Gastrocnemius medialis (tissue), 3 donors: Measurements from ENCODE around the genes CAMK2B, ZMIZ2 and PURB.

GRCh38 chr7:44068611-44069431, 3.5 kb upstream of the PGAM2 start:
- PRO-cap: no peak
- RAMPAGE, long total RNA, 3 experiments: no peak in any of the 3 experiments

- PRO-cap: no peak
- RAMPAGE, long total RNA, 3 experiments: no peak in any of the 3 experiments
Measured at GRCh38 chr7:44102001-44102850, 1.9 kb upstream of the AEBP1 start.

GRCh38 chr7:44264167-44264858, 61.1 kb downstream of the CAMK2B start:
- PRO-cap: no peak
- RAMPAGE, long total RNA, 3 experiments: no peak in any of the 3 experiments

- PRO-cap: bidirectional peak, plus-strand start at chr7:44313912, minus-strand start at chr7:44313777
- RAMPAGE, long total RNA, 3 experiments: no peak in any of the 3 experiments
Measured at GRCh38 chr7:44313489-44314017, 11.8 kb downstream of the CAMK2B start.

- PRO-cap: unidirectional peak, minus-strand start at chr7:44325496; unidirectional peak, minus-strand start at chr7:44325560; unidirectional peak, minus-strand start at chr7:44325631; unidirectional peak, minus-strand start at chr7:44325773
- RAMPAGE, long total RNA, 3 experiments: no peak in any of the 3 experiments
Measured at GRCh38 chr7:44325229-44326328, at the start of gene CAMK2B. Gene CAMK2B, minus strand, starts transcription at chr7:44325594.

DNA sequence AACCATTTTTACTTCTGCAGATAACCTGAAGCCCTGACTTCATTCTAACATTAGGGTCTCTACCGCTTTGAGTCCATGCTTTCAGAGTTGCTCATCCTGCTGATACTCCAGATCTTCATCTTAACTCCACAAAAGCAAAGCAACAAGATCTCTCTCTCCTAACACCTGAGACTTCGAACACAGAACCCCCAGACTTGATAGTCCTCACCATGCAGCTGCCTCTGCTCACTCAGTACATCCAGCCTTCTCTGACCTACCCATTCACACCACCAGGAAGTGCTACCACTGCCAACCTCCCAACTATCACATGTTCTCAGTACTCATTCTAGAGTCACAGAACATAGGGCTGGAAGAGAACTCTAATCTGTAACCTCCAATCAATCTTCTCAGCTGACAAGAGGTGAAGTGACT, 3.9 kb downstream of the NUDCD3 start:
- PRO-cap: bidirectional peak, plus-strand start outside the sequence, minus-strand start at position 250 of the sequence
- RAMPAGE, long total RNA, 3 experiments: no peak in any of the 3 experiments

DNA sequence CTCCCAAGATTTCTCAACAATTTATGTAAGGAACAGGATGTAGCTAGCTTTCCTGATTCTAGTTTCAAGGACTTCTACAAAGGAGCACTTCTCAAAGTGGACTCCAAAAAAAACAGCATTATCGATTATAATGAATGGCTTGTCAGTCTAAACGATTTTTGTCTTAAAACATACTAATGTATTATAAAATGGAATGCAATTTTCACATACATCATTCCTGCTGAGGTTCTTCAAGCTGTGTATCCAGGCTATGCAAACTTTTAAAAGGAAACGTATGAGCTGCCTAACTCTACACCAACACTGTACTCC, 3.5 kb downstream of the NUDCD3 start:
- PRO-cap: bidirectional peak, plus-strand start at position 61 of the sequence, minus-strand start outside the sequence
- RAMPAGE, long total RNA, 3 experiments: no peak in any of the 3 experiments

DNA sequence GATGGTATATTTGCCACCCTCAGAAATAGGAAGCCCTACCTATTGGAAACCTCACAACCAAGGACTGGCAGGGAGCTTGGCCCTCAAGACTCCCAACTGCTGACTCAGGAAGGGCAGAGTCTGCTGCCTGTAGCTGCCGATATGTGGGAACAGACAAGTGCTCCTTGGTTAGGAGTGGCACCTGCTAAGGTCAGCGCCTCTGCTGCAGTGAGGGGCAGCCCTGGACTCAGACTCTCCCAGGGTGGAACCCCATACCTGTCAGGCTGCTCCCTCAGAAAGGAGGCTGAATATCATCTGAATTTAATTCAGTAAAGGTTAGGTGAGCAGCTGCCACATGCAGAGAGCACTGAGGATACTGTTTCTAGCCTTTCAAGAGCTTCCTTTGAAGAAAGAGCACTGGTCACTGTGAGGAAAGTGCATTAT, 29.9 kb downstream of the OGDH start:
- PRO-cap: unidirectional peak, plus-strand start at position 54 of the sequence; bidirectional peak, plus-strand start at position 116 of the sequence, minus-strand start at position 94 of the sequence
- RAMPAGE, long total RNA, 3 experiments: no peak in any of the 3 experiments

DNA sequence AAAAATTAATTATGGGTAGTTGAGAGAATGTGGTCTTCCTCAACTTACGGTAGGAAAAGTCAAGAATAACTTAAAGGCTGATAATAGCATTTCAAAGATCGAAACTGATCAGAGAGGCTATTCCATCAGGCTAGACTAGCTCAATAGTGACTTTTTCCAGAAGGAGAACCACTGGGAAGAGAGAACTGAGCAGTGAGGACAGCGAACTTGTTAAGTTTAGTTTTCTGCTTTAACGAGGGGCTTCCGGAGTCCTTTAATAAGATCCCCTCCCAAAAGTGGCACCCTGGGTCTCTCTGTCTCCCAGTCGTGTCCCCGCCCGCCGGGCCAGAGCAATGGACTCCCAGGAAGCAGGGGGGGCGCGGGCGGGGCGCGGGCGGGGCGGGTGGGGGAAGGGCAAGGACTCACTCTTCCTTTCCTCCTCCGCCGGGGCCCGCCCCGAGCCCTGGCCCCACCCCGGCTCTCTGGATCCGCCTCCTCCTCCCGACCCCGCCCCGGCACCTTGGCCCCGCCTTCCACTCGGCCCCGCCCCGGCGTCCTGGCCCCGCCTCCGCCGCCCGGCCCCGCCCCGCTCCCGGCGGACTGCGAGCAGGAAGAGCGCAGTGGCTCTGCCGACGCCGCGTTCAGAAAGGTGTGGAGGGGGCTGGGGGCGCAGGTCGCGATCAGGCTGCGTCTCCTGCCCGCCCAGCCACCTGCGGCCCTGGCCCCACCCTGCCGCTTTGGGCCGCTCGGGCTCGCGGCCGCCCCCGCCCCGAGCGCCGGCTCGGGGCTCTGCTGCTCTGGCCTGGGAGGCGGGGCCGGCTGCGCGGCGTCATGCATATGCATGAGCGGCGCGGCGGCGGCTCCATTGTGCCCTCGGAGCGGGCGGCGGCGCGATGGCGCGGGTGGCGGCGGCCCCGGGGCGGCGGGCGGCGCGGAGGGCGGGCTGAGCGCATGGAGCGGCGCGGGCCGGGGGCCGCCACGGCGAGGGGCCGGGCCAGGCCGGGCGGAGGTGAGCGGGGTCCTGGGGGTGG, at the start of gene ZMIZ2:
ZMIZ2 (plus strand) TSS at position 844 of the 1,010 bp plus-strand sequence.
- PRO-cap: bidirectional peak, plus-strand start at position 568 of the sequence, minus-strand start at position 331 of the sequence; bidirectional peak, plus-strand start at position 844 of the sequence, minus-strand start at position 770 of the sequence
- RAMPAGE, long total RNA, 3 experiments: start-site peak on the plus strand in 2 of 3 experiments, centred at positions 551 to 562 of the sequence, 46 to 48 reads per replicate

GRCh38 chr7:44749014-44749843, 582 bp downstream of the ZMIZ2 start:
- PRO-cap: no peak
- RAMPAGE, long total RNA, 3 experiments: no peak in any of the 3 experiments

DNA sequence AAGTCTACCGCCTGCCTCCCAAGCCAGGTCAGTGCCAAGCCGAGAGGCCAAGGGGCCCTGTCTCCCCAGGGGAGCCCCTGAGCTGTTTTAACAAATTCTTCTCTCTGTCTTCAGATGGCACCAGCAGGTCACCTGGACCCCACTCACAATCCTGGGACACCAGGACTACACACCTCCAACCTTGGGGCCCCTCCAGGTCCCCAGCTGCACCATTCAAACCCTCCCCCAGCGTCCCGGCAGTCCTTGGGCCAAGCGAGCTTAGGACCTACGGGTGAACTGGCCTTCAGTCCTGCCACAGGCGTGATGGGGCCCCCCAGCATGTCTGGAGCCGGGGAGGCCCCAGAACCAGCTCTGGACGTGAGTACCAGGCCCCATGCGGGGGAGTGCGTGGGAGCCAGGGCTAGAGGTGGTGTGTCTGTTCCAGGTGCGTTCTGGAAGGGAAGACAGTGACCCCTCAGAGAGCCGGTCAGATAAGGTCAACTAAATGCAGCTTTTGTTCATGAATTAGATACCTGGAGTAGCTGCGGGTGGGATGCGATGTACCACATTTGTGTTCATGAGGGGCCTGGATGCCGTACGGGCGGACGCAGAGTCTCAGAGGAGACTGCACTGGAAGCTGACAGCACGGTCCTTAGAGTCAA, 17.8 kb downstream of the ZMIZ2 start:
- PRO-cap: no peak
- RAMPAGE, long total RNA, 3 experiments: no peak in any of the 3 experiments

DNA sequence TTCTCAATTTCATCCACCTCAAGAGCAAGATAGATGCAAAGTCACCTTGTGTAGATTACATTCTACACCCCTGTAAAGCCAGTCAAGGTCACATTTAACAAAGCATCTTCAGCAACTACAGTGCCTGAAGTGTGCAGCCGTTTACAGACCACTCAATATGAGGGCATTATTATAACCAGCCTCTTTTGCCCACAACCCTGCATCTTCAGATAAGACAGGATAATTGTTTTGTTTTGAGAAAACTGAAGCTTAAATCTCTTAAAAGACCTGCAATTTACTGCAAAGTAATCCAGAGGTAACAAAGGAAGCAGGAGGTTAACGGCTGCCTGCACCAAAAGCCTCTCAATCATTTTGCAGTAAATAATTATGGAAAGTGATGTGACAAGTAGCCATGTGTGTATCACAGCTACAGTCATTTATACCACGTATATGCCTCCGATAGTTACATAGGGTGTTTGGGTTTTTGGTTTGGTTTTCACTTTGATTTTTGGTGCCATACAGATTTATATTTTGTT, 4.8 kb downstream of the PURB start:
- PRO-cap: no peak
- RAMPAGE, long total RNA, 3 experiments: no peak in any of the 3 experiments

- PRO-cap: no peak
- RAMPAGE, long total RNA, 3 experiments: no peak in any of the 3 experiments
Measured at GRCh38 chr7:44882163-44883428, 2.7 kb downstream of the PURB start.

- PRO-cap: bidirectional peak, plus-strand start at chr7:44885802, minus-strand start at chr7:44885500; unidirectional peak, plus-strand start at chr7:44885999; unidirectional peak, plus-strand start at chr7:44886047
- RAMPAGE, long total RNA, 3 experiments: no peak in any of the 3 experiments
Measured at GRCh38 chr7:44885327-44886426, at the start of gene PURB. Gene PURB, minus strand, starts transcription at chr7:44885530.

DNA sequence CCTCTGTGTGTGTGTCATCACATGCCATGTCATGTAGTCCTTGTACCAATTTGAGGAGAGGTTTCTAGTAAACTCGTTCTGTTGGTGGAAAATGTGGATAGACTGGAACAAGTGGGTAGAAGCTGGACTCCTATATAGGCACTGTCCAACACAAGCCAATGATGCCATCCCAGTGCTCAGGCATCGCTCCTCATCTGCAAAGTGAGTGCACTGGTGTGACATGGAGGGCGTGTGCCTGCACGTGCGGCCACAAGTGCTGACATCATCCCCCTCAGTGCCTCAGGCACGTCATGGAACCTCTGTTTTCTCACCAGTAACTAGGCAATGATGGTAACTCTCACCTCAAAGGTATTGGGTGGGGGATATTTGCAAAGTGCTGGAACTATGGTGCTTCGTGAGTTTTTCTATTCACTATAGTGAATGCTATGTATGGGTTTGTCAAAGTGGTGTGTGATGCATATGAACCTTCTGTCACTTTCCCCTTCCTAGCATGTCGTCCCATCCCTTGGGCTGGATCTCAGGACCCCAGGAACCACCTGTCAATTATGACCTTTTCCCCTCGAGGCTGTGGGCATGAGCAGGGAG, 19.2 kb downstream of the MYO1G start:
- PRO-cap: no peak
- RAMPAGE, long total RNA, 3 experiments: no peak in any of the 3 experiments

GRCh38 chr7:44963991-44964434, 14.8 kb downstream of the MYO1G start:
- PRO-cap: no peak
- RAMPAGE, long total RNA, 3 experiments: no peak in any of the 3 experiments

DNA sequence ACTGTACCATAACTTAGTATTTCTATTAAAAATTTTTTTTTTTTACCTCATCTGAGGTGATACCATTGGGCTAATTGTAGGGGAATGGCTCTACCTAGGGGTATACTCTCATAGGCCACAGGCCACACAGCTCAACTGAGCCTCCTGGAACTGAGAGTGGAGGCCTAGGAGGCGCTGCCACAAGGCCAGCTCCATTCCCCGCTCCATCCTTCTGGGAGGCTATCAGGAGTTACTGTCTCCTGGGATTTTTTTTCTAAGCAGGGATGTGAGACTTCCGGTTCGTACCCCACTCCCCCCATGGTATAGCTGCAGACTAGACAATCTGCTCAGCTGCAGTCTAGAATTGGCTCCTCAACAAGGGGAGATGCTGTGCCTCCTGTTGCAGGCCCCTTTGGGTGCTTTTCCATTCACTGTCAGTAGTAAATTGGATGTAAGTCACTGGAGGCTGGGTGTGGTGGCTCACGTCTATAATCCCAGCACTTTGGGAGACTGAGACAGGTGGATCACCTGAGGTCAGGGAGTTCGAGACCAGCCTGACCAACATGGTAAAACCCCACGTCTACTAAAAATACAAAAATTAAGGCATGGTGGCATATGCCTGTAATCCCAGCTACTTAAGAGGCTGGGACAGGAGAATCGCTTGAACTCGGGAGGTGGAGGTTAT, 2.8 kb upstream of the MYO1G start:
- PRO-cap: no peak
- RAMPAGE, long total RNA, 3 experiments: no peak in any of the 3 experiments

- PRO-cap: no peak
- RAMPAGE, long total RNA, 3 experiments: no peak in any of the 3 experiments
Measured at GRCh38 chr7:44983314-44984357, 4.8 kb upstream of the MYO1G start.

DNA sequence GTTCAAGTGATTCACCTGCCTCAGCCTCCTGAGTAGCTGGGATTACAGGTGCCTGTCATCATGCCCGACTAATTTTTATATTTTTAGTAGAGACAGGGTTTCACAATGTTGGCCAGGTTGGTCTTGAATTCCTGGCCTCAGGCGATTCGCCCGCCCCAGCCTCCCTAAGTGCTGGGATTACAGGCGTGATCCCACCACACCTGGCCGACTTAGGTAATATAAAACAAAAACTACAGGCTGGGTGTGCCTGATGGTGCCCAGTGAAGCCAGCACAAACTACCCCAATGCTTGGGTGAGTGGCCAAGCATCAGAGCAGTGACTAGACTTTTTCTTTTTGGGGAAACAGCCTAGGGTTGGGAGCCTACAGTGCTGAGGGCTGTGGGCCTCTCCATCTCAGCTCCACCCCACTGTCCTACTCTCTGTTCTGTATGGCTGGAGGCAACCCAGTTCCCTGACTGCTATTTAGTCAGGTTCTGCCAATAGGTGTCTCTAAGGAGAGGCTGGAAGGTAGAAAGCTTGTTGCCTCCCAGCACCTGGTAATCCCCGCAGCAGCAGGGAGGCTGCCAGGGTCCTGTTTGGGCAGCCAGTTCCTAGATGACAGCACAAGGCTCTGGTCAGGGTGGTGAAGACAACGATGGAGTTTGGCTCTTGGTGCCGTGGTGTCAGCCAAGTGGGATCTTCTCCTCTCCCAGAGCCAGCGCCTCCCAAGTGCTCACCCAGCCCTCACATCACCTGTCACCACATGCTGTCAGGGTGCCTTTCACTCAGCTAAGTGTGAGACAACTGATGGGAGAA, 10.4 kb upstream of the NACAD start:
- PRO-cap: no peak
- RAMPAGE, long total RNA, 3 experiments: no peak in any of the 3 experiments

DNA sequence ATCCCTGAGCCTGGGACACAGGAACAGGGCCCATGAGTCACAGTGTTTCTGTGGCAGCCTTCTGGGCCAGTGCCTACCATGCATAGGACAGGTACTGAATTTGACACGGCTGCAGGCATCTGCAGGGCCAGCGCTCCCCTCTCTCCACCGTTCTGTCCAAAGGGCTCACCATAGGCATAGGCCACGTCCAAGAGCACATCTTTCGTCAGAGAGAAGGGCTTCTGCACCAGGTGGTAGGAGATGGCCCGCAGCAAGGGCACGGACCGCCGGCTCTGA, 7.2 kb downstream of the TBRG4 start:
- PRO-cap: no peak
- RAMPAGE, long total RNA, 3 experiments: no peak in any of the 3 experiments